Metastatic Liver Carcinoma in the Lung (tissue), 2 donors: ENCODE results near the gene CDKN1A.

GRCh38 chr6:36204291-36205063 lies 7.9 kb downstream of the BRPF3 start:
- PRO-cap, 2 experiments: no peak in any of the 2 experiments

- PRO-cap, 2 experiments: no peak in any of the 2 experiments
These were observed 26.4 kb downstream of the BRPF3 start for GRCh38 chr6:36222907-36223417.

DNA sequence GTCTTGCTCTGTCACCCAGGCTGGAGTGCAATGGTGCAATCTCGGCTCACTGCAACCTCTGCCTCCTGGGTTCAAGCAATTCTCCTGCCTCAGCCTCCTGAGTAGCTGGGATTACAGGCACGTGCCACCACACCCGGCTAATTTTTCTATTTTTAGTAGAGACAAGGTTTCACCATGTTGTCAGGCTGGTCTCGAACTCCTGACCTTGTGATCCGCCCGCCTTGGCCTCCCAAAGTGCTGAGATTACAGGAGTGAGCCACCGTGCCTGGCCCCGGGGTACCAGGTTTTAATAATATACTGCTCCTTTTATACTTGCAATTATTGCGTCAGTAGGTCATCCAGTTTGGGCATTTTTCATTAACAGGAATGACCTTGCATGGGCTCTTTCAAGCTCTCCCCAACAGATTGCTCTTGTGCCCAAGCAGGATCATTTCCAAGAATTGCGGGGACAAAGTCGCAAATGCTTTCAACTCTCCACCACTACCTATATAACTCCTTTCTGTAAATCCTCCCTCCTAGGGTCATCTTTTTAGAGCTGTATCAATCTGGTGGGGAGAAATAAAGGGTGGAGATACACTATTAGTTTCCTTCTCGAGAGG lies 23.9 kb downstream of the STK38 start:
- PRO-cap, 2 experiments: no peak in any of the 2 experiments

- PRO-cap, 2 experiments: no peak in any of the 2 experiments
These were observed 5.7 kb downstream of the SRSF3 start for GRCh38 chr6:36599906-36600263.

GRCh38 chr6:36678649-36679652 lies at the start of gene CDKN1A:
CDKN1A (plus strand) TSS chr6:36678714.
- PRO-cap, 2 experiments: peak in 2 of 2 experiments; most common plus-strand start chr6:36678714 (in 2); most common minus-strand start chr6:36679180 (in 1)

- PRO-cap, 2 experiments: no peak in any of the 2 experiments
These were observed 8.4 kb downstream of the CDKN1A start for GRCh38 chr6:36686778-36687426.

DNA sequence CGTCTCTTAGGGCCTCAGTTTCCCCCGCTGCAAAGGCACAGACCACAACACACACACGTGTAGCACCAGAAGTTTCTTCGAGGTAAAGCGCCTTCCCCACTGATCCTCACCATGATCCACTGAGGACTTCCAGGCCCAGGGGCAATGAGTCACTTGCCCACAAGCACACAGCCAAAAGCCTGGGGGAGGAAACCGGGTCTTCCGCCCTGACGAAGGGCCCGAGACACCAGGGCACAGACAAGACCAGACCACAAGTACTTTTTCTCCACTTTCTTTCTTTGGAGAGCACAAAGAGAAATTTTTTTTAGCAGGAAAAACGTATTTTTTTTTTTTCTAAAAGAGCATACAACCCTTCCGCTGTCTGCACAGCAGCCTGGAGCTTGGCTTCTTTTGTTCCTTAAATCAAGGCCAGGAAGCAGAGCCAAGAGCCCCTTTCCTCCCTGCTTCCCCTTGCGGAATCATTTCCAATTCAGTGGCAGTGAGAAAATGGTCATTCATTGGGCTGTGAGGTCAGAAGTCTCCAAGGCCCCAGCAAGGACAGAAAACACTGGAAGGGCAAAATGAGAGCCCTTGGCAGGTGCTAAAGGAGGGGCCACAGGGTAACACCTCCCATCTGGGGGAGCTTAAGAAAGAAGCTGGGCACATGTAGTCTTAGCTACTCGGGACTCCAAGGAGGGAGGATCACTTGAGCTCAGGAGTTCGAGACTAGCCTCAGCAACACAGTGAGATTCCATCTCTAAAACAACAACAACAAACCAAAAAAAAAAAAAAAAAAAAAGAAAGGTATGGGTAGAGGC lies 11.5 kb downstream of the CPNE5 start:
- PRO-cap, 2 experiments: no peak in any of the 2 experiments

DNA sequence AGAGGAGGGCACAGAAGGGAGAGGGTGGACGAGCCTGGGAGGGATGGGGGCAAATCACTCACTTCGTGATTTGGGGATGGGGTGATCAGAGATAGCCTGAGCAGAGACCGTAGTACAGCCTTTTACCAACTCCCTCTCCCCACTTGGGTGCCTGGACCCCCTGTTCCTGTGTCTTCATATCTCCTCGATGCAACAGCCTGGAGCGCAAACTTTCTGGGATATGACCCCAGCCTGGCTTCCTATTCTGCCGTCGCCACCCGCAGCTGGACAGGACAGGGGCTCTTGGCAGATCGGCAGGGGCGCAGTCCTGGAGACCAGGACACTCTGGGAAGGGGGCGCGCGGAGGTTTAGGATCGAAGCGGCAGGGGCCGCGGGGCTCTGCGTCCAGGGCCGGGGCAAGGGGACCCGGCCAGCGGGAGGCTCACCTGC lies 372 bp downstream of the CPNE5 start:
- PRO-cap, 2 experiments: no peak in any of the 2 experiments

DNA sequence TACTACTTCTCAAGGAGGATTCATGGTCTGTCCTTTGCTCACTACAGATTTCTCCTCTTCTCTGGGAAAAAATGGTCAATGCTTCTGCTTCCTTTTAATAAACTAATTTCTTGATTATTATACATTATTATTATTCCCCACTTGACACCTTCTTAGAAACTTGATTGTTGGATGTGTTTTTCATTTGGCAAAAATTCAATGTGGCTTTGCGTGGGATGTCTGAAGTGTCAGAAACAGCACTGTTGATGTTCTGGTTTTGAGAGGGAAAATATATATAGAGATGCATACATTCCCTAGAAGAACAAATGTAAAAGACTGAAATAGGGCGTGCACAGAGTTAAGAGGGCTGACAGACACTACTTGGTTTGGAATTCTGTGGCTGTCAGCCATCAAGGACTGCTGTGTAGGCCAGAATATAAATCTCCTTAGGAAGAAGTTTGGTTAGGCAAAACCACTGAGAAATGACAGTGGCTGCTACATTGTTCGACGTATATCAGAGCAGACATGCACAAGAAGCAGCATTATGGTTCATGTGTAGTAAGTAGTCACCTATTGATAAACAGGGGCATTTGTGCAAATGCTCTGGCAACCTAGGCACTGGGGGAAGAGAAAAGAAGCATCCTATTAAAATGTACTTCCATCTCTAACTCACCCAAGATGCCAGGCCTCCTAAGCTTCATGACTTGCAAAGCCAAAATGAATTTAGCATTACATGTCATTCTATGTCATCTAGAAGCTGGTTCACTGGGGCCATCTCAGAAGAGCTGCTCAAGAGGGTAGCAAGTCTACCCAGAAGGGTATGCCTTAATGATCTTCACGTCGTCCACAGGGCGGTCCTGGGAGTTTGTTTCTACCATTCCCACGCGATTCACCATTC lies 16.0 kb upstream of the CPNE5 start:
- PRO-cap, 2 experiments: no peak in any of the 2 experiments

GRCh38 chr6:36962760-36963374 lies 8.3 kb downstream of the PI16 start:
- PRO-cap, 2 experiments: no peak in any of the 2 experiments

DNA sequence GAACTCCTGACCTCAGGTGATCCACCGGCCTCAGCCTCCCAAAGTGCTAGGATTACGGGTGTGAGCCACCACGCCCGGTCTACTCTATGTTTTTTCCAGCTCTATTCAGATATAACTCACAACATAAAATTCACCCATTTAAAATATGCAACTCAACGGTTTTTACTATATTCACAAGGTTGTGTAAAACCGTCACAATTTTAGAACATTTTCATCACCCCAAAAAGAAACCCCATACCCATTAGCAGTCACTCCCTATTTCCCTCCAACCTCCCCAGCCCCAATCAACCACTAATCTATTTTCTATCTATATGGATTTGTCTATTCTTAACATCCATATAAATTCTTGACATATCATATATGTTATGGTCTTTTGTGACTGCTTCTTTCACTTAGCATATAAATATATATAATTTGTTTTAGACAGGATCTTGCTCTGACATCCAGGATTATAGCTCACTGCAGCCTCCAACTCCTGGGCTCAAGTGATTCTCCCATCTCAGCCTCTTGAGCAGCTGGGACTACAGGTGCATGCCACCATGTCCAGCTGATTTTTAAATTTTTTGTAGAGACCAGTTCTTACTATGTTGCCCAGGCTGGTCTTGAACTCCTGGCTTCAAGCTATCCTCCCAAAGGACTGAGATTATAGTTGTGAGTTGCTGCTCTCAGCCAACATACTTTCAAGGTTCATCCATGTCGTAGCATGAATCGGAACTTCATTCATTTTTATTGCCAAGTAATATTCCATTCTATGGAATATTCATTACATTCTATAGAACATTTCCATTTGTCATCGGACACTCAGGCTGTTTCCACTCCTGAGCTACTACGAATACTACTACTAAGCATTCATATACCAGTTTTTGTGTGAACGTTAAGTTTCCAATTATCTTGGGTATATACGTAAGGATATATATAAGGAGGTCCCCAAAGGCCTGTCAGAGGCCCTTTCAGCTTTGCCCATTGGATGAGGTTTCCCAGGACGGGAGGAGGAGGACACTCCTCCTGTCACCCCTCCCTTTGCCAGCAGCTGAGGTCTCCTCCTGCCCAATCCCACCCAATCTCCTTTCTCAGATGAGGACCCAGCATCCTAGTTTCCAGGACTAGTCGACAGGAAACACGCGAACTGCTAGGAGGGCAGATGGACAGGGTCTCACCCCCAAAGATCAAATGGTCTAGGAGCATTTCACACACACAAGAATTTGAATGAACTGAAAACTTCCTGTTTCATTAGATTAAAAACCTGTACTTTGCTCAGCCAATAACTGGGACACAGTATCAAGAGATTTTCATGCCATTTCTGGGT lies 11.5 kb downstream of the PI16 start:
- PRO-cap, 2 experiments: no peak in any of the 2 experiments

DNA sequence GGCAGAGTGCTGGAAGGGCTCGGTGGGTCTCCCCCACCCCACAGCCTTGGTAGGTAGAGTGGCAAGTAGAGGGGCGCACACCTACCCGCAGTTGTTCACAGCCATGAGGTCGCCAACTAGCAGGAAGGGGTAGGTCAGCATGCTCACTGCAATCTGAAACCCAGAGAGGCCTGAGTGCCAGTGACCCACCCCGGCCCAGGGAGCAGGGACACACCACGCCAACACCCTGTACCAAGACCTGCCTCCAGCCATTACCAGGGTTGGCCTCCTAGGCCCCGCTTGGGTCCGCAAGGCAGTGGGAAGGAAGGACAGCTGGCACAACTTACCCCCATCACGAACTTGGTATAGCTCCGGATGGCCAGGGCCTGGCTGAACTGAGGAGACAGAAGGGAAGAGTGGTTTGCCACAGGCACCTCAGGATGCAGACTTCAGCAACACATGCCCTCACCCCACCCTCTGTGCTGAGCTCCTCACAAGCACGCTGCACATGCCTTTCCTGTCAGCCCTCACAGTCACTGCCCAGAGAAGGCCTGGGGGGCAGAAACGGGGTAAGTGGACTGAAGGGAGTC lies 15.6 kb downstream of the MTCH1 start:
- PRO-cap, 2 experiments: no peak in any of the 2 experiments

DNA sequence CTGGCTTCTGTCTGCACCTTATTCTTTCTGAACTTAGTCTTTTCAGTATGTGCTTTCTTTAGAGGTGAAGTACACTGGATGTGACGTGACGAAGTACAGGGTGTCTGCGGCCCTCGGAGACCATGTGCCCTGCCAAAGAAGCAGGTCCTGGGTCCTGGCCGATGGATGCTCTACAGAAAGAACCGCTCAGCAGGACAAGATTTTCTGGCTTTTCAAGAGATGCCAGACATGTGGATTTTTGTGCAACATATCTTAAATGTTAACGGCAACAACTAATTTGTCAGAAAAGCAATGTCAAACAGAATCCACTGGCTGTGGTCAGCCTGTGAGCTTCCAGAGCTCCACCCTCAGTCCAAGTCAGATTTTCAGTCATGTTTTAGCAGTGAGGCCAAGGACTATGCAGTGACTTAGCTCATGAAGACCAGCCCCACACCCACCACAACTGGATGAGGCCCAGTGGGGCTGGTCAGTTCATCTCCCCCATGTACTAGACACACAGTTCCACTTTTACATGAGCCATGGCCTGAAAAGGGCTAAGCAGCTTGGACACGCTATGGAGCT lies 11.0 kb downstream of the MTCH1 start:
- PRO-cap, 2 experiments: no peak in any of the 2 experiments

GRCh38 chr6:36999103-36999635 lies 6.3 kb upstream of the FGD2 start:
- PRO-cap, 2 experiments: no peak in any of the 2 experiments

DNA sequence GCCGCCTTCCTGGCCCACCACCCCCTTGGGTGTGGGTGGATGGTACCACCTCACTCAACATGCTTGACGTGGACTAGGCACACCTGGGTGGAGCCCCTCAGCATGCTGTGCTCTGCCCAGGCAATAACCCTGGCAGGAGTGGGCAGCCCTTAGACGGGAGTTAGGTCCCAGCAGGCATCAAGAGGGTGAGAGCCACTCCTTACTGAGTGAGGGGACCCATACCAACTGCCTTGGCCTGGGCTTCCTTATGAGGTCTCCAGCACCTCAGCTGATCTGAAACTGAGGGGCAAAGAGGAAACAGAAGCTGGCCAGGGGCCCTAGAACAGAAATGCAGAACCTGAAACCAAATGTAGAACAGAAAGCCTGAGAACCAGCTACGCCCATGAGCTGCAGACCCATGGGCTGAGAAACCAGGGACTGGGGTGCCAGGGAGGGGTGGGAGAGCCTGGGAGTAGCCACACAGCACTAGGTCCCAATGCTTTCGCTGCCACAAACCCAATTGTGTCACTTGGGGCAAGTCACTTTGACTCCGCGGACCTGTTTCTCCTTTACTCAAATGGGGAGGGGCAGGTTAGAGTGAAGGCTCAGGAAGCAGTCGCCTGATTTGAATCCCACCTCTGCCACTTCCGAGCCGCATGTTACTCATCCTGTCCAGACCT lies 2.1 kb downstream of the FGD2 start:
- PRO-cap, 2 experiments: peak in 2 of 2 experiments; most common plus-strand start position 425 of the sequence (in 1); most common minus-strand start position 281 of the sequence (in 2)

GRCh38 chr6:37024337-37025444 lies 19.2 kb downstream of the FGD2 start:
- PRO-cap, 2 experiments: no peak in any of the 2 experiments

DNA sequence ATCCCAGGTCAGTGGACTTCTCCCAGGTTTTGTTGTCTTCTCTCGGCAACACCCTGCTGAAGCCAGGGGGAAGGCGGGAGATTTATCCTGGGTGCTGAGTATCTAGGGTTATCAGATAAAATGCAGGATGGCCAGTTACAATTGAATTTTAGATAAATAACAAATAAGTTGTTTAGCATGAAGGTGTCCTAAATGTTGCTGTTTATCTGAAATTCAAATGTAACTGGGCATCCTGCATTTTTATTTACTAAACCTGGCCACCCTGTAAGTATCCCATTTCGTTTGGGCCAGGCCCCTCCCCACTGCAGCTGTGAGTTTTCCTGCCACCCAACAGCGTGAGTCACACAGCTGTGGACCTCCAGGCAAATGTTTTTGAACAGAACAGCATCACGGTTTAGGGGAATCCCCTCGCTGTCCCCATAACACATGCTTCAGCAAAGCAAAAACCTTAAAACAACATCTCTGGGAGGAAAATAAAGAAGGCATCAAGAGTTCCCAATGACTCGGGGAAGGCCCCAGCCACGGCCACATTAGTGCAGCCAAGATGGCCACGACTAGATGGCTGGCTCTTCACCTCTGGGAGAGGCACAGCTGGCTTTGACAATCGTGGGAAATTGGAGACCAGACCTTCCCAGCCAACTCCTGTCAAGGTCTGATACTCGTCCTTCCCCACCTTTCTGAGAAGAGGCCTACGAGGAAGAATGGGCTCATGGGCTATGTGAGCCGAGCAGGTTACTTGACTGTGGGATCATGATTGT lies 43.3 kb downstream of the FGD2 start:
- PRO-cap, 2 experiments: peak in 1 of 2 experiments; most common plus-strand start position 498 of the sequence (in 1)

DNA sequence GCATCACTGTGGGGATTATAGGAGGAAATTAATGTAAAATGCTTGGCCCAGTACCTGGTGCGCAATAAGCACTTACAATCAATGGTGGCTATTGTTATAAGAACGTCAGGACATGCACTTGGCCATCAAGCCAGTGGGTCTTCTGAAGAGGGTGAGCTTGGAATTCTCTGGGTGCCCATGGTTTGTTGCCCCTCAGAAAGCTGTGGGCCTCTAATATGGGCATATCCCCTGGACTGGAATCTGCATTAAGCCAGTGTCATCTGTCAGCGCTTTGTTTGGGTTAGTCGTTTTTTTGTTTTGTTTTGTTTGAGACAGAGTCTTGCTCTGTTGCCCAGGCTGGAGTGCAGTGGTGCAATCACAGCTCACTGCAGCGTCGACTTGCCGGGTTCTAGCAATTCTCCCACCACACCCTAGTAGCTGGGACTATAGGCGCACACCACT lies 43.9 kb downstream of the FGD2 start:
- PRO-cap, 2 experiments: no peak in any of the 2 experiments

- PRO-cap, 2 experiments: peak in 1 of 2 experiments; most common plus-strand start chr6:37059521 (in 1)
These were observed 54.1 kb downstream of the FGD2 start for GRCh38 chr6:37059272-37060259.

- PRO-cap, 2 experiments: peak in 2 of 2 experiments; most common plus-strand start chr6:37102509 (in 1); most common minus-strand start chr6:37102383 (in 1)
These were observed 67.5 kb upstream of the PIM1 start for GRCh38 chr6:37102050-37103181.